Left lung (tissue), 1 donor: ENCODE measurements around the gene PPP3CB.

- PRO-cap: bidirectional peak, plus-strand start at chr10:71860668, minus-strand start at chr10:71860444
Measured at GRCh38 chr10:71860149-71861069, 9.4 kb upstream of the PSAP start.

DNA sequence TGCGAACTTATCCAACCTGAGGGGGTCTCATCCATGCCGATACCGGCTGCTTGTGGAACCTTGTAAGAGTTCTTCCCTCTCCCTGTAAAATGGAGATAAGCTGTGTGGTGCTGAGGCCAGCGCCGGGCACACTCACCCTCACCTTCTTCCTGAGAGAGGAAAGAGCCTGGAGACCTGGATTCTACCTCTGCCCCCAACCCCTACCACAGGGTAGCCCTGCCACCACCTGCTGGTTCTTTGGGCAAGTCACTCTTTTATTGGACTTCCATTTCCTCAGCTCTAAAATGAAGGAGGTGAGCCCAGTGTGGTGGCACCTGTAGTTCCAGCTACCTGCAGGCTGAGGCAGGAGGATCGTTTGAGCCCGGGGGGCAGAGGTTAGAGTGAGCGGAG is 38.4 kb upstream of the PSAP start:
- PRO-cap: bidirectional peak, plus-strand start at position 111 of the sequence, minus-strand start outside the sequence

DNA sequence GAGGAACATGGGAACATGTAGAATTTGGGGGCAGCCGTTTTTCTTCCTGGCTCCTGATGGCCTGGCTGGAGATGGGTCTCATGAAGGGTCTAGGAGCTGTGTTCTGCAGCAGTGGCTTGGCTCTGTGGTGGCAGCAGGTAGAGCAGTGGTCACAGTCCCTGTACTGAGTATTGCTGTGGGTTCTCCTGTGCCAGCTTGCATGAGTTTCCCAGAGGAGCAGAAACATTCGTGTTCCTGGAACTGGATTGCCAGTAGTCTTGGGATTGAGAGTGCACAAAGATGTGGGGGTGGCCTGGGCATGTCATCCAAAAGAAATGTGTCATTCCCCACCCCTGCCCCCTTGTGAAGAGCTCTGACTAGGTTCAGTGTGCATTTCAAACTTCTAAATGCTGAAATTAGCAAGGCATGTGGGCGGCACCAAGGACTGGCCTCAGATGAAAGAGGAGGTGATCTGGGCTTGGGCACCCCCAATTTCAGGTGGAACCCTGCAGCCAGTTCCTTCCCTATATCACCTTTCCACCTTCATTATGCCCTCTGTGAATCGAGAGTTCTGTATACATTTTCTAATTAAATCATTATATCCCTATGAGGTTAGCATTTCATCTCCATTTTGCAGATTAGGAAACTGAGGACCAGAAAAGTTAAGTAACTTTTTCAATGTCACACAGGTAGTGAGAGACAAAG is 2.1 kb downstream of the CHST3 start:
- PRO-cap: no peak

DNA sequence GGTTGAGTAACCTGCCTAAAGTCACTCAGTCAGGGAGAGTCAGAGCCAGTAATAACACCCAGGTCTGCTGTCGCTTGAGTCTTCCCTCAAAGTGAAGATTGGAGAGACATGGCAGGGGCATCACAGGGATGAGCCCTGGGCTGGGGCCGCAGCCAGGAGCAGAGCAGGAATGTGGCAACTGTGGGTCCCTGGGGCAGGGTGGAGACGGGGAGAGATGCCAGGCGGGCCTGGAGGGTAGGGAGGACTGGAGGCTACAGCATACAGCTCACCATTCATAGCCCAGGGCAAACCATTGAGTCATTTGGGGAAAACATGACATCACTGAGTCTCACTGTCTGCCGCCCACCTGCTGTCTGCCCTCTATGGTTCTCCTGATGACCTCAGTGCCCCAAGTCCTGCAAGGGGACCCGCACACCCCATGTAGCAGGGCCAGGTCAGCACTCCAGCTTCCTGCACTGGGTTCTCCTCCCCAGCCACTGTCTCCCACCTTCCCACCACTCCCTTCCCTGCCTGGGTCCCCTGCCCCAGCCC is 10.2 kb downstream of the CHST3 start:
- PRO-cap: no peak

DNA sequence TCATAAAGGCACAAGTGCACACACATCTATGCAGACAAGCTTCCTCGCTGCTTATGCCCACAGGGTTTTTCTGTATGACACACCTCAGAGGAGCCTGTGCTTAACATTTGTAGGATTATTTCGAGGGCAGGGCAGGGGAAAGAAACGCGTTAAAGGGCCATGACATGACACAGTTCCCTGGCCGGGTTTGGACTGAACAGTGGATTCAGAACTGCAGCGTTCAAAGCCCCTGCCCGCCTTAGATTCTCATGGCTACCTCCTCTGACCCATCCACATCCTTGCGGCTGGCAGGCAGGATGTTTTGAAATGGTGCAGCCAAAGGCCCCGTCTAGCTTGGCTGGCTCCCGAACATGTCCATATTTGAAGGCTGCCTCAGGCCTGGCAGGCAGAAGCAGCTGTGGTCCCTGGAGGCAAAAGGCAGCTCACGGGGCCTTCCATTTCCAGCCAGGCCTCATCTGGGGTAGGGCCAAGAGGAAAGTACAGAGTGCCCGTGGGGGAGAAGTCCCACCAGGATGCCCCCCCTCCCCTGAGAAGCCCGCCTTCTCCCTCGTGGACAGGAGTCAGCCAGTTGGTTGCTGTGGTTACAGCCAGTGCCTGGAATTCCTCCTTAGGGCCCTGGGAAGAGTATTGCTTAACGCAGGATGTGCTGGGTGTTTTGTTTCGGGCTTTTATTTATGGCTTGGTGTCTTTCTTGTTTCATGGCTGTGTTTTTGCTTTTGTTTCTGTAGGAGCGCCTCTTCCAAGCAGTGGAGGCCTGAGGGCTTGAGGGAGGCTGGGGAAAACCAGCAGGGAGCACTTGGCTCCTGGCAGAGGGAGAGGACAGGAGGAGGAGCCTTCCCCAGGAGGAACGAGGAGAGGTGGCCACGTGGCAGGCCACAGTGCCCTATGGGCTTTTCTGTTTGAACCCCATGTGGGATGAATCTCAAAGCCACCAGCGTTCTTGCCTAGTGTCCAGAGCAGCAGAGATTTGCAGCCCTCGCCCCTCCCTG is 45.2 kb downstream of the CHST3 start:
- PRO-cap: no peak

DNA sequence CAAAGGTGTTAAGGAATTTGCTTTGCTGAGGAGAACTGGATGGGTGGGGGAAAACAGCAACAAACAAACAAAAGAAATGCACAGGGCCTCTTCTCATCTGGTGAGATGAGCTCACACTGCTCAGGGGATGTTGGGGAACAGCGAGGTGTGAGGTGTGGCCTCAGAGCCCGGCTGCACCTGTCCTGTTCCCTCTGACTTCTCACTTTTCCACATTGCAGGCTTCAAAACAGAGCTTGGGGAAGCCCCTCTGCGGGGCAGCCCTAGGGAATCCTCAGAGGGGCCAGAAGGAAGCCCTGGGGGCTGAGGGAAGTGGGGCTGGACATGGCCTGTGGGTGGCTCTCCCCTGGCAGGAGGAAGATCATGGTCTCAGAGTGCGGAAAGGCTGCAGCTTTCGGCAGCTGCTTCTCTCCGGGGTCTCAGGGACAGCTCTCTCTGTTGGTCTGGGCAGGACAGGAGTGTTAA is 27.2 kb downstream of the SPOCK2 start:
- PRO-cap: no peak

DNA sequence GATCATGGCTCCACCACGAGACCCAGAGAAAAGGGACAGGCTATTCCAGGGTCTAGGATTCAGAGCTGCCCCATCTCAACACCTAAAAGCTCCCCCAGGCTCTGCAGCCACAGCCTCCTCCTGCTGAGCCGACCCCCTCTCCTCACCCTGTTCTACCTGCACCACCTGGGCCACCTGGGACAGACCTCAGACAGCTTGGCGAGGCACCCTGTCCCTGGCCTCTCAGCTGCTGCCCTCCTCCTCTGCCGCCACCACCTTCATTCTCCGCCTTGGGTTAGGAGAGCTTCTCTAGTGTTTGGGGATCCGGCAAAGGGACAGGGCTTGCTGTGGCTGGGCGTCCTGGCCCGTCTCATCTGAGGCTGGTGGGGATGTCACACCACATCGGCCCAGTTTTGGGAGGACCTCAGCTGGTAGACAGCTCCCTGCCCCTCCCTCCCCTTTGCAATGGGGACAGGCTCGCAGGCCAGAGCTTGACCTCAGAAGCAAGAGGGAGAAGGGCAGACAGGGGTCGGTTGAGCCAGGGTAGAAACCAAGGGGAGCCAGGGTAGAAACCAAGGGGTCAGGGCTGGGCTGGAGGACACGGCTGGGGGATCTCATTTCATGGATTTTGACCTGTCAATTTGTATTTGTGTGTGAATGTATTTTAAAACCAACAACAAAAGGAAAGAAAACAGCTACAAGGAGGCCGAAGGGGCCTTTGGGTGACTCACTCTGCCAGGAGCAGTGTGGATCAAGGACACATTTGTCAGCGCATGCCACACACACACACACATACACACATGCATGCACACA is 26.4 kb downstream of the SPOCK2 start:
- PRO-cap: no peak

DNA sequence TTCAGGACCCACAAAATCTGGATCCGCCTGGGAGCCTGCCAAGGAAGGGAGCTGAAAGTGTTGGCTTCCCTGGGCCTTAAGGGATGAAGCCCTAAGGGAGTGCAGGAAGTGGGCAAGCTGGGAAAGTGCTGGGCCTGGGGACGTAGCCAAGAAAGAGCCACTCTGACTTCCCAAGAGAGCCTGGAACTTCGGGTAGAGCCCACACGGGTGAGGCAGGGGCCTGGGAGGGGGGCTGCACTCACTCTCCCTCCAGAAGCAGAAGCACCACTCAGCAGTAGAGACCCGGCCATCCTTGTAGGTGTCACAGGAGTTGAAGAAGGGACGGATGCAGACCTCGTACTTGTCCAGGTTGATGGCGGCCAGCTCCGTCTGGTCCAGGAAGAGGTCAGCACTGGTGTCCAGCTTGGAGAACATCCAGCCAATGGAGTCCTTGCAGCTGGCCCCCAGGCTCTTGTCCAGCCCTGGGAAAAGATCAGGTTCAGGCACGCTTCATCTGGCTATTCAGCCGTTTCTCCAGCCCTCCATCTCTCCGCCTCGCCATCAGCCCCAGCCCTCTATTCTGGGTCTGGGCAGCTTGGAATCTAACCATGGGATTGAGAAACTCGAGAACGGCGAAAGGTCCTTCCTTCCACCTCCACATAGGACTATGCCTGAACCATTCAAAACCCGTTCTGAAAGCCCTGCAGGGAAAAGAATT is 21.5 kb downstream of the SPOCK2 start:
- PRO-cap: no peak

GRCh38 chr10:72260356-72261443 is 13.0 kb upstream of the DDIT4 start:
- PRO-cap: bidirectional peak, plus-strand start at chr10:72261013, minus-strand start at chr10:72260795; bidirectional peak, plus-strand start at chr10:72261538, minus-strand start at chr10:72261276

GRCh38 chr10:72310149-72311060 is 36.7 kb downstream of the DDIT4 start:
- PRO-cap: no peak

- PRO-cap: bidirectional peak, plus-strand start at chr10:72331883, minus-strand start at chr10:72331847
Measured at GRCh38 chr10:72330944-72332009, 23.4 kb downstream of the DNAJB12 start.

DNA sequence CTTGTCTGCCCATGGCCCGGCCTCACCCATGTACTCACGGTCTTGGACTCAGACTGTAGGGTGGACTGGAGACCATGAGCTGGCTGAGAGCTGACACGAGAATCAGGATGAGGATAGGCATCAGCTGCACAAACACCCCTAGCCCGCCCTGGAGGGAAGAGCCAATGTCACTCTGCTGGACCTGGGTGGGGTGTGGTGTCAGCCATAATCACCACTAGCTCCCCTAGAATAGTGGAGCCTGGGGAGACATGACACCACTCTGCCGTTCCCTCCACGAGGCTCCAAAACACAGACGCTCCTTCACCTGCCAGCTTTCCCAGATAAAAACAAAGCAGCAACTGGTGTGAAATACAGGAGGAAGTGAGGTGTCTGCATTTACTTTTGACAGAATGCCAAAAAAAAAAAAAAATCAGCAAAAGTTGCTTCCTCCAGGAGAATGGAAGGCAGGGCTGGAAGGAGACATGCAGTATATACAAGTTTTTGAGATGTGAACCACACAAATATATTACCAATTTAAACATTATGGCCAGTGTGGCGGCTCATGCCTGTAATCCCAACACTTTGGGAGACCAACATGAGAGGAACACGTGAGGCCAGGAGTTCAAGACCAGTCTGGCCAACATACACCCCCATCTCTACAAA is 16.4 kb downstream of the DNAJB12 start:
- PRO-cap: no peak

- PRO-cap: no peak
Measured at GRCh38 chr10:72350621-72351339, 3.9 kb downstream of the DNAJB12 start.

- PRO-cap: no peak
Measured at GRCh38 chr10:72735937-72736819, 44.2 kb downstream of the MCU start.

DNA sequence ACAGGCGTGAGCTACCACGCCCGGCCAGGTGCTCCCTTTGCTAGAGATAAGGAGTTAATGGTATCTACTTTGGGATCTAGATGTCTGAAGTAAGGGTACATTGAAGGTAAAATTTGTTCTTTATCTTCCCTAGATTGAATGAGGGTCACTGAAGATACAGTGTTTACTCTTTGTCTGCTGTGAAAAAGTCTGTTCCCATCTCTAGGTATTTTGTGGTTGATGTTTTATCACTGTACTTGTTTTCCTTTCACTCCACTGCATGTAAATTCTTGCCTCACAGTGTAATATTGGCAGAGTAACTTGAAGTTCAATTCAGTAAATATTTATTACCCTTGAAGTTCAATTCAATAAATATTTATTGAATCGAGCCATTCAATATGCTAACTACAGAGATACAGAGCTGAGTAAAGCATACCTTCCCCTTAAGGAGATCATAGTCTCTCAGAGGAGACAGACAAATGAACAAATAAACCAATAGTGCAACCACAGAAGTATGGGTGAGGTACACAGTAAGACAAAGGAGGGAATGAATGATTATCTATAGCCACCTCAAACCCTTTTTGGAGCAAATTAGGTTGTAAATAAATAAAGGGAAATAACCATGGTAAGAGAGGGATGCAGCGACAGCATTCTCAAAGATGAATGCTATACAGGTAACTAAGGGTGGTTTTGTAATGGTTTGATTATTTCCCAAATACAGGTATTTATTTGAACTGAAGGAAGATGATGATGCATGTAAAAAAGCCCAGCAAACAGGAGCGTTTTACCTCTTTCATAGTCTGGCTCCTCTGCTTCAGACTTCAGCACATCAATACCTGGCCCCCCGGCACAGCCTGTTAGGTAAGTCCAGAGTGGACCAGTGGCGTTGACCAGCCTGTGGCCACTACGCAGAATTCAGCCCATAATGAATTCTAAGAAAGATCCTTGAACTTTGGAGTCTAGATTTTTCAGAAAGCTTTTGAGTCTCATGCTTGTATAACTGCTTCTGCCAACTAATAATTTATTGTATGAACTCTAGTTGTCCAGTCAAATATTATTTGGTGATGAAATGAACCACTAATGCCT is 9.4 kb downstream of the NUDT13 start:
- PRO-cap: no peak

DNA sequence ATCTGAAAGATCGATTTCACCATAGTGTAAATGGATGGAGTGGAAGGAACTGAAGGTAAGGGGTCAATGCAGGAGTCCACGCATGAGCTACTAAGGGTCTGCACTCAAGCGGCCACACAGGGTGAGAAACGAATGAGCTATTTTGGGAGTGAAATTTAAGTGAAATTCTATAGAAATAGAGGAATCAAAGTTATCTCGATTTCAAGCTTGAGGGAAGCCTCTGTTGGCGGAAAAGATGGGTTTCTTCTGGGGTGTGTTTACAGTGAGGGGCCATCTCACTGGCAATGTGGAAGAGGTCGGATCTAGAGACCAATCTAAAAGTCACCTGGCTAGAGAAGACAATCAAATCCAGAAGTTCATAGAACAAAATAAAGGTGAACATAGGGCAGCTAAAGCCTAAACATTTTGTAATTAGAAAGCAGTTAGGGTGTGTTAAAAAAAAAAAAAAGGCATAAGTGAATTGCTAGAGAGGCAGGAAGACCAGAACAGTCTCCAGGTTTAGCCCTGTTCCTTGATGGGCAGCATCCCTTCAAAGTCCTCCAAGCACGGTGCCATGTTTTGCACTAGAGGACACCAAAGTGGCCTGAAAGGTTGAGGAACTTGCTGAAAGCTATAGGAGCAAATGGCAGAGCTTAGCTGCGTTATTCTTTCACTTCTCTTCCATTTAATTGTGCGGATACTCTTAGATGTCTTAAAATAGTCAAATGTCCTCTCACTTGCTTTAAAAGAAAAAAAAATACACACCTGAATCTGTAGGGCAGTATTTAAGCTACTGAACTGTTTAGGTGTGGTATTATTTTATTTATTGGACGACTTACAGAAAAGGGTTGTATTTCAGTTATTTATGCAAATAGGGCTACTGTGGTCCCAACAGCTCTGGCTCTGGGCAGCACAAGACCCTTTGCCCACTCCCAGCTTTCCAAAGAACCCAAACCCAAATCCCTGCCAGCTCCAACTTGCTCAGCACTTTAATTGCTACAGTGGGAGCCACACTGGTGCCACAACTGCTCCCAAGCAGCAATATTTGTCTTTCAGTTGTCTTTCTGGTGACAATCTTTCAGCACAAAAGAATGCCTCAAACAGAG is 15.2 kb downstream of the DNAJC9 start:
- PRO-cap: no peak

DNA sequence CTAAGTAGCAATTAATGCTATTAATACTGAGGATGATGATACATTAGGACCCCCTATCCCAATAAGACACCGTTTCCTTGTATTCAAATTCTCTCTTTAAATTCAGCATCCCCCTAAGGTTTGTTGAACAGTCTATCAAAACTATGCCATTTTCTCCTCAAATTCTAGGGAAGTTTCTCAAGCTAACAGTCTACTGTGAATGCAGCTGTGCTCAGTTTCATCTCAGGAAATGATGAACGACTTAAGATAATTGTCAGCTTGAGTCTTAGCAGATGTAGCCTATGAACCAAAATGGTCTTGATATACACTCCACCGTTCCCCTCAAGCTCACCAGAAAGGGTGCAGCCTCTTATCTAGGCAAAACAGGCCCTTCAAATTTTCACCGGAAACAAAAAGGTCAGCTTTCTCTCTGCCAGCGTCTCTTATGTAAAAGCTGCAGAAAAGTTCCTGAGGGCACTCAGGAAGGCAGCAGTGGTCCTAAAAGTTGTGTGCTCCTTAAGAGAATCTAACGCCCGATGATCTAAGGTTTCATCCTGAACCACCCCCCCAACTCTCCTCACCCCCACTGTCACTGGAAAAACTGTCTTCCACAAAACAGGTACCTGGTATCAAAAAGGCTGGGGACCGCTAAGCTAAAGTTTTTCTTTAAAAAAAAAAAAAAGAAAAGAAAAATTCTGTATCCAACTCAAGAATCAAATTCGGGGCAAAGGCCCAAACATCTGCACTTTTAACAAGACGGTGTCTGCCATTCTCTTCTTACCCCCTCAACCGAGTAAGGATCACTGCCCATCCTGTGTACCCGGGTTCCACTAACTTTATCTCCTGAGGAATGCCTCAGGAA is 2.0 kb downstream of the DNAJC9 start:
- PRO-cap: no peak

DNA sequence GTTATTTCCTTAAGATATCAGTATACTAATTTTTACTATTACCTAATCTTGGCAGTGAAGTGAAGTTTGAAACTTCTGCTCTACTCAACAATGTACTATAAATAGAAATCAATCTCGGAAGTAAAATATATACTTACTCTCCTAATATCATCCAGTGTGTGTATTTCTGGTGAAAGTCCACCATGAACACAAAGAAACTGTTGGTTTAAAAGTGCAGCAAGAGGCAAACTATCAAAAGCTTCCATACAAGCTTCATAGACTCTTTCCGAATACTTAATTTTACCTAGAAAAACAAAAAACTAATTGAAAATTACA is 24.5 kb downstream of the PPP3CB start:
- PRO-cap: no peak

DNA sequence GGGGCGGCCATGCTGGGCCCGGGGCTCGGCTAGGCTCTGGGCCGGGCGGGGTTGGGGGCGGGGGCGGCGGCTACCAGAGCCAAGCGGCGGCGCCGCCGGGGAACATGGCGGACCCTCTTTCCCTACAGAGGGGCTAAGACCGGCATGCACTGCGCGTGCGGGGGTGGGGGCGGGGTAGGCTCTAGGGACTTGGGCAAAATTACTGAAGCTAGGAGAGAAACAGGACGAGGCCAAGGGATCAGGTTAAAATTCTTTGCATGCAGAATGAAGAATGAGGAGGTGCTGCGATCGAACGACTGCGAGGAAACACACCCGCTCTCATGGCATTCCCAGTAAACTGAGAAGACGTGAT is at the start of gene PPP3CB:
TSS of gene PPP3CB (minus strand) at position 146 of the 352 bp plus-strand sequence.
- PRO-cap: no peak

DNA sequence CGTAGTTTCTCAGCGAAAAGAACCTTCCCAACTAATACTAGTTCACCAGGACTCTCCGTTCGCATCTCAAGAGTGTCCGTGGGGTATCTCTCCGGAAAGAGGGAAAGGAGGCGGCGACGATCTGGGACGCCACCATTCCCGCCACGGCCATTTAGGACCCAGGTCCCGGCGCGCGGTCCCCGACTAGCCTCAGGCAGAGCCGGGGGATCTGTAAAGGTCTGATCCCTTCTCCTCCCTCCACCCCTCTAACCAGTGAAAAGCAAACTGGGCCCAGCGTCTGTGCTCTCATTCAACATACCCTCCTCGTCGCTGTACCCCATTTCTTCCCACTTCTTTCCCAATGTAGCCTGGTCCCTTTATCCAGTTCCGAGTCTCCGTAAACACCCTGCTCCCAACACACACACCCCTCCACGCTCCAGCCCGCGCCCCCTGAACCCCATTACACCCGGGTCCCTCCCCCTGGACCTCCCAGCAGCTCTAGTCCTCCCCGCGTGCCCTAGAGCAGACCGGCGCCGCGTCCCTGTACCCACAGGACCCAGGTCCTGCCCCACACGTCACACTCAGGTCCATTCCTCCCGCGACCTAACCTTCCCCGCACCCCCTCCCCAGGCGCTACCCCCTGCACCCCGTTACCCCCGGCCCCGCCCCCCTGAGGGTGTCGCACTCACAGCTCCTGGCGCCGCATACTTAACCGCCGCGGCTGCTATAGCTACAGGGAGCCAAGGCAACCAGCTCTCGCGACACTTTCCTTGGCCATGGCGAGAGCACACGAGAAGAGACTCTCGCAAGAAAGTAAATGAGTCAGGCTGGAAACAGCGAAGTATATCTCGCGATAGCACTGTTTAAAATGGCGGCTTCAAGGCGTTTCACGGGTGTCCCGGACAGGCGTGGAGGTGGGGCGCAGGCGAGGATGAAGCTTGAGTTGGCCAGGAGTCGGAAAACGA is 15.7 kb downstream of the MYOZ1 start:
- PRO-cap: bidirectional peak, plus-strand start at position 96 of the sequence, minus-strand start at position 149 of the sequence; bidirectional peak, plus-strand start at position 504 of the sequence, minus-strand start at position 247 of the sequence; bidirectional peak, plus-strand start at position 884 of the sequence, minus-strand start at position 685 of the sequence